ENCODE measurements around a stretch of chr2.

GRCh38 chr2:23457338-23457711 is 72.3 kb downstream of the KLHL29 start:
- PRO-cap = no peak

DNA sequence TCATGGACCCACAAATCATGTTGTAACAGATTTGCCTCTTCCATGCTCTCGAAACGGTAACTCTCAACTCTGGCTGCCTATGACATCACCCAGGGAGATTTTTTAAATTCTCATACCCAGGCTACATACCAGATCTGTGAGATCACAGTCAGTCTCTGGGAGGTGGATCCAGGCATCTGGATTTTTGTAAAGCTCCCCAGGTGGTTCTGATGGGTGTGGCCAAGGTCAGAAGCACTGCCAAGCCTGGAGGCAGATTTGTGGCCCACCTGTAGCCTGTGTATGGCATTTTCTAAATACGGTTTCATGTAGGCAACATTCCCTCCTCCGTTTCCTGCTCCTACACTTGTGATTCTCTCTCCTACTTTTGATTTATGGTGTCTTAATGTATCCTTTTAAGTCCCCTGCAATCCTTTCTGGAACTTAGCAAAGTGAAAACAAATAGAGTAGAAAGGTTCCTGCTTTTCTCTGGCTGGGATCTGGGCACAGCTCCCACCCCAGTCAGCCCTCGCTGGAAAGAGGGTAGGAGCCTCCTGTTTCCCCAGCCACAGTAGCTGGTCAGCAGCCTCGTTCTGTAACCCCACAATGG is 96.1 kb downstream of the KLHL29 start:
- PRO-cap = no peak

- PRO-cap = no peak
Measured at GRCh38 chr2:23533097-23533613, 148.2 kb downstream of the KLHL29 start.

- PRO-cap = no peak
Measured at GRCh38 chr2:23617179-23618401, 232.6 kb downstream of the KLHL29 start.

- PRO-cap = no peak
Measured at GRCh38 chr2:23867112-23867676, 59.7 kb downstream of the ATAD2B start.

- PRO-cap = unidirectional peak, minus-strand start at chr2:23927681; unidirectional peak, minus-strand start at chr2:23927735
Measured at GRCh38 chr2:23927582-23927795, 566 bp upstream of the ATAD2B start.

DNA sequence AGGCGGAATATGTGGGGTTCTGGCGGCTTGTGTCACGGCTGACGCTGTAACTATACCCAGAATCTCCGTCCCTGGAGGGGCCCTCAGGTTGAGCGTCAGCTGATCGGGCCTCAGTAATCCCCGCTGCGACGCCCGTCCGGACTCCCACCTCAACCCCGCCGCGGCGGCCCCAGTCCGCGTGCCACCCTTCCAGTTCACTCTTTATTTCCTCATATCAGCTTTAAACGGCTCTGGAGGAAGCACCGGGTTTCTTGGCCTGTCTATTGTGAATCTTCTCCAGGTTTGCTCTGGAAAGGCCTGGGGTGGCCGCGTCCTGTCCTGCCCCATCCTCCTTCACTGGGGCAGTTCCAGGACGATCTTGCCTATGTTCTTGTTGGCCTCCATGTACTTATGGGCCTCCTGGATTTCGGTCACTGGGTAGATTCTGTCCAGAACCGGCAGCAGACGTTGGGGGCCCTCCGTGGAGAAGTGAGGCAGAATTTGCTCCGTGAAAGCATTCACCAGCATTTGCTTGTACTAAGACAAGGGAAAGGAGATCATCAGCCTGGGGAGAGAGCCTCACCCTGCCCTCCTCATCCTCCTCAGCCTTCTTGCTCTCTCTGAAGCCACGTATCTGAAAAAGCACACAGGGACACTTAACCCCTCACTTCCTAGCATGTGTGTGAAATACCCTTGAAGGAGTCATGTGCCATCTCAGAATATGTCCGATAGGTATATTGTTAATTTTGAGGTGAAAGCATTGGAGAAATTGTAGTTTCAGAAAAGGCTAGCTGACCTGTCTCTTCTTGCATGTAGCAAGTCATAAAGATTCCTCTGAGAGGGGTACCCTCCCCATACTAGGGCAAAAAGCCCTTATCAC is 1.3 kb upstream of the SF3B6 start:
- PRO-cap = no peak

GRCh38 chr2:24171186-24171489 is 3.7 kb upstream of the FAM228A start:
- PRO-cap = no peak

- PRO-cap = no peak
Measured at GRCh38 chr2:24214840-24215481, 40.1 kb downstream of the FAM228A start.

DNA sequence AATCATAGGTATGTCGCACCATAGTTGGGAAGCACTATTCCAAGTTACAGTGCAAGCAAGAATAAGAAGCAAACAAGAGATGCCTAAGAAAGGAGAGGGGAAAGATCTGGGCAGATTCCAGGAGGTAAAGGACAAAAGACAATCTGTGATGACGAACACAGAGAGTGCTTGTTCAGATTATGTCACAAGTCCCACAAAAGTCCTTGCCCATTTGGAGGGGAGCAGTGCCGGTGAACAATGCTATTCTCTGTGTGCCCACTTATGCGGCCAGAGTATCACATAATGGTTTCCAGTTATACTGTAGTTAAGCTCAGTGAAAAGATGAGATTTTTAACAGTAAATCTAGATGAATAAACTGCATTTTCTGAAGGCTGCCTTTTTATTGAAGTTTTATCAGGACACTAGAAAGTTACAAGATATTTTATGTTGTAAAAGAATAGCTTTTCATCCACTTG is 56.8 kb downstream of the FAM228A start:
- PRO-cap = no peak

GRCh38 chr2:24264543-24265130 is 89.8 kb downstream of the FAM228A start:
- PRO-cap = no peak

DNA sequence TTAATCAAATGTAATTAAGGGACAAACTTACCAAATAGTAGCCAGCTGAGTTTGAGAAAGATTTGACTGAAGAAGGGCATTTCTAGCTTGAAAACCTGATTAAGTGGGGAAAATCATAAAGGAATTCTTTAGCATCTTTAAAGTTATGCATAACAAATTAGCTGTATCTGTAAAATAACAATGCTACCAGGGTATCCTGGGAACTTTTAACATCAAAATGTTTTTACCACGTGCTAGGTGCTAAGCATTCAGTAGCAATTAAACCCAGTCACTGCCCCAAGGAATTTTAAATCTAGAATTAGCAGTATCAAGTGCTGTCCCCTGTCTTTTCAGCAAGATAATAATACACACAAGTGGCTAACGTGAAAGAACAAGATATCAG is 56.6 kb downstream of the ITSN2 start:
- PRO-cap = no peak

- PRO-cap = no peak
Measured at GRCh38 chr2:24364921-24365781, 4.8 kb upstream of the ITSN2 start.

DNA sequence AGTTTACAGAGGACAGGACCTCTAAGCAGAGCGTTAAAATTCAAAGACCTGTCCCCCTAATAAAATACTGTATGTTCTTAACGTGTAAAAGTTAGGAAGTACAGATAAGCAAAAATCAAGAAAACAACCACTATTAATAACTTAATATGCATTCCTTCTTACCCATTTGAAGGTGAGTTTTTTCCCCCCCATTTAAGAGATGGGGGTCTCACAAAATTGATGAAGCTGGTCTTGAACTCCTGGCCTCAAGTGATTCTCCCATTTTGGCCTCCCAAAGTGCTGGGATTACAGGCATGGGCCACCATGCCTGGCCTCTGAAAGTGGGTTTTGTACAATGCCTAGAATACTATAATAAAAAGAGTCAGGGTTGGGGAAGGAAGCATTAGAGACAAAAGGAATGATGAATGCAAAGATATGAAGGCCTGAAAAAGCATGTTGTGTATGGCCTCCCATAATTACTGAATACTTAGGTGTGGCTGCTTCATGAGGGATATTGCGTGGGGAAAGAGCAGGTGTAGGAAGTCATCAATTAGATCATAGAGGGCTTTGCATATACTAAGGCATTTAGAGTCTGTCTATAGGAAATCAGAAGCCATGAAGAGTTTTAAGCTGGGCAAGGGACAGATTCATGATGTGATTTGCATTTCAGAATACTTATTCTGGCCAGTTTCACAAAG is 48.0 kb downstream of the NCOA1 start:
- PRO-cap = no peak

- PRO-cap = no peak
Measured at GRCh38 chr2:24767926-24768980, 24.9 kb downstream of the PTRHD1 start.

GRCh38 chr2:24825422-24826613 is 32.6 kb downstream of the CENPO start:
- PRO-cap = no peak

- PRO-cap = no peak
Measured at GRCh38 chr2:24907095-24907607, 12.9 kb downstream of the ADCY3 start.

- PRO-cap = no peak
Measured at GRCh38 chr2:25098573-25099307, 56.9 kb downstream of the EFR3B start.

GRCh38 chr2:25128989-25129525 is 39.3 kb downstream of the POMC start:
- PRO-cap = no peak

DNA sequence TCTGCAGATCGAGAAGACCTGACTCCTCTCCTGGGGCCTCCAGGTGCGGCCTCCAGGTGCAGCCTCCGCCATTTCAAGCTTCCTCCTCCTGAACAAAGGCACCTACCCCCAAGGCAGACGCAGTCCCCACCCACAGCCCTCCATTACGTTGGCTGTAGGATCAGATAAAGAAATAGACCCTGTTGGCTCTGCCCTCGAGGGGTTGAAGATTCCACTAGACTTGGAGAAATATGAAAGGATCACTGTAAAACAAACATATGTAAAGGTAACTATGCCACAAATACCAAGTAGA is 84.7 kb upstream of the POMC start:
- PRO-cap = no peak

Measured in LUHMES (cell line).